Endodermal cell (in vitro differentiated cells): ENCODE results near the genes FSHB, KIAA1549L and NAT10.

GRCh38 chr11:28305430-28305926, 197.3 kb downstream of the METTL15 start:
- PRO-cap: no peak

- PRO-cap: no peak
Observed at GRCh38 chr11:28834811-28835213, 726.6 kb downstream of the METTL15 start.

- PRO-cap: no peak
Observed at GRCh38 chr11:29119523-29120816, 896.9 kb downstream of the KCNA4 start.

DNA sequence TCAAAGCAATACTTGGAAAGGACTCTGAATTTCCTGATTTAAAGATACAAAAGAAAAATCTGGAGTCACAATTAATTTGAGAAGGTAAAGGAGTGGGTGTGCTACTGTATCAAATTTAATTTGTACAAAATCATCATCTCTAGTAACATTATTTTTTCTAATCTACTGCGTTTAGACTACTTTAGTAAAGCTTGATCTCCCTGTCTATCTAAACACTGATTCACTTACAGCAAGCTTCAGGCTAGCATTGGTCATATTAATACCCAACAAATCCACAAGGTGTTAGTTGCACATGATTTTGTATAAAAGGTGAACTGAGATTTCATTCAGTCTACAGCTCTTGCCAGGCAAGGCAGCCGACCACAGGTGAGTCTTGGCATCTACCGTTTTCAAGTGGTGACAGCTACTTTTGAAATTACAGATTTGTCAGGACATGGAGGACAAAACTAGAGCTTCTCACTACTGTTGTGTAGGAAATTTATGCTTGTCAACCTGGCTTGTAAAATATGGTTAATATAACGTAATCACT, at the start of gene FSHB:
Gene FSHB (plus strand): TSS at position 332 of the 529 bp plus-strand sequence.
- PRO-cap: no peak

- PRO-cap: no peak
Observed at GRCh38 chr11:32104114-32105137, 13.6 kb downstream of the RCN1 start.

DNA sequence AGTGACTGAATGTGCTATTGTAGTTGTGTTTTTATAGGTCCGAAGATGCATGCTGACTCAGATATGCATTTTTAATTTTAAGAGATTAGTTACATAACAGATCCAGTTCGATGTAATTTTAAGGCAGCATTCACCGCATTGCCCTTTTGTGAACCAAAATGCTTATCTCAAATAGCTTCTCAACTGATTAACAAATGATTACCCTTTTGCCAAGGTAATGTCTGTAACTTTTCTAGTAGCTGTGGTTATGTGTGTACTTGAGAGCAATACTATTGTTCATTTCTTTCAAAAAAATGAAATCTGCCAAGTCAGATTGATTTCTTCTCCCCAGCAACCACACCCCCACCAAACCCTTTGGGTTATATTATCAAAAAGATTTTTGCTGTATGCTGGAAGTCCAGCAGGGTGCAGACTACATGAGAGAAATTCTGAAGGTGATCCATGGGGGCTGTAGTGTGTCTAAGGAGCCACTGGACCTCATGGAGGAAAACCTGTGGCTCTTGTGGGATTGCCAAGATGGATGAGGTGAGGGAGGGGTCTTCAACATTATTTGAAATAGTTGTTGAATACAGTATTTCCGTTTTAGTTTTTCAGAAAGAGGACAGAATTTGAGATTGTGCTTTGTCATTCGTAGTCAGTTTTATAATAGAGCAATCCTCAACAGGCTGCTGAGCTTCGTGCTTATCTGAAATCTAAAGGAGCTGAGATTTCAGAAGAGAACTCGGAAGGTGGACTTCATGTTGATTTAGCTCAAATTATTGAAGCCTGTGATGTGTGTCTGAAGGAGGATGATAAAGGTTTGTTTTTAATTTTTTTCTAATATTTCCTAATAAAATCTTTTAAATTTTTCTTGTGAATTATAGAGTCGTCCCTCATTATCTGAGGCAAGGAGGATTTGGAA, 3.0 kb downstream of the EIF3M start:
- PRO-cap: no peak

DNA sequence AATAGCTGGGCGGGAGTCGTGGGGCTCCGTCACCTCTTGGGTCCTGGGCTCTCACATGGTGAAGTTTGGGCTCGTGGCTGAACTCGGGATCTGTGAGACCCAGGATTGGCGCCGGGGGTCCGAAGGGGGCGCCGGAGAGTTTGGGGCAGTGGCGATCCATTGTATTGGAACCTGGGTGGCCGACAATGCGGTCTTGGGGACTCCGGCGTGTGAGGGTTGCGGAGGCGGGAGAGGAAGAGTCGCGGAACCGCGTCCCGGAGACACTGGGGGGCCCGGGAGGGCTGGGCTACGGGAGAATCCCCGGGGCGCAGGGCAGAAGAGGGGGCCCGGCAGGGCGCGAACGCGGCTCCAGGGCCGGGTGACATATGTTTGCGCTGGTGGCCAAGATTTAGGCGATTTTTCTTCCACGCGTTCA, 954 bp downstream of the QSER1 start:
- PRO-cap: bidirectional peak, plus-strand start at position 164 of the sequence, minus-strand start outside the sequence

DNA sequence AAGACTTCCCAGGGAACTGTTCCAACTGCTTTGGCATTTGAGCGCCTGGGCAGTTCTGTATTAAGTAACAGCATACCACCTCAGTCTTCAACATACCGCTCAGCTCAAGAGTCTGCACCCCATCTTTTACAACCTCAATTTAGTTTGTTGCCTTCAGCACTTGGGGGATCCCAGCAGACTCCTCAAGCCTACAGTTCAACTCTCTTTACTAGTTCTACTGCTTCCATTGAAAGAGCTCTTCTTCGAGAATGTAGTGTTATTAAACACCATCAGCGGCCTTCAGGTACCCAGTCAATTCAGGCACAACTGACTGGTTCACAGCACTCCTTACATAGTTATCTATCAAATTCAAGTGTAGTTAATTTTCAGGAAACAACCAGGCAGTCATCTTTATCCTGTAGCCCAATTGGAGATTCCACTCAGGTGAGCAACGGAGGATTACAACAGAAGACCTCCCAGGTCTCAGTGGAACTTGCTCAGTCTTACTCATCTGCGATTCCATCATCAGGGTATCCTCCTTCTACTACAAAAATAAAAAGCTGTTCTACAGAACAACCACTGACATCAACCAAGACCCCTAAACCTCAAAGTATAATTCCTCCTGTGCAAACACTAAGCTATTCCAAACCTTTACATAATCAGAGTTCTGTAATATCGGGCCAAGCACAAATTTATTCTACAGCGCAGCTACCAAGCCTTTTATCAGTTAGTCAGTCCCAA, 39.5 kb downstream of the QSER1 start:
- PRO-cap: no peak

DNA sequence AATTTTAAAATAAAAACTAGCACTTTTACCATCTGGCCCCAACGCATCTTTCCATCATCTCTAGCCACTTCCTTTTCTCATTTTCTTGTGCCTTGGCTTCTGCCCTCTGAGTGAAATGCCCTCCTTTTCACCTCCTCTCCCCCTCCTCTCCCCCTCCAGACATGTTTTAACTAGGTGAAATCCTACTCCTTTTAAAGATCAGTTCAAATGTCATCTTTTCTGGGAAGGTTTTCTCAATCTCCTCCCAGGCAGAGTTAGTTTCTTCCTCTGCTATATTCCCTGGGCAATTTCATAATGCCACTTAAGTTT, 1.2 kb downstream of the TCP11L1 start:
- PRO-cap: no peak

GRCh38 chr11:33086089-33086513, 46.7 kb downstream of the TCP11L1 start:
- PRO-cap: no peak

DNA sequence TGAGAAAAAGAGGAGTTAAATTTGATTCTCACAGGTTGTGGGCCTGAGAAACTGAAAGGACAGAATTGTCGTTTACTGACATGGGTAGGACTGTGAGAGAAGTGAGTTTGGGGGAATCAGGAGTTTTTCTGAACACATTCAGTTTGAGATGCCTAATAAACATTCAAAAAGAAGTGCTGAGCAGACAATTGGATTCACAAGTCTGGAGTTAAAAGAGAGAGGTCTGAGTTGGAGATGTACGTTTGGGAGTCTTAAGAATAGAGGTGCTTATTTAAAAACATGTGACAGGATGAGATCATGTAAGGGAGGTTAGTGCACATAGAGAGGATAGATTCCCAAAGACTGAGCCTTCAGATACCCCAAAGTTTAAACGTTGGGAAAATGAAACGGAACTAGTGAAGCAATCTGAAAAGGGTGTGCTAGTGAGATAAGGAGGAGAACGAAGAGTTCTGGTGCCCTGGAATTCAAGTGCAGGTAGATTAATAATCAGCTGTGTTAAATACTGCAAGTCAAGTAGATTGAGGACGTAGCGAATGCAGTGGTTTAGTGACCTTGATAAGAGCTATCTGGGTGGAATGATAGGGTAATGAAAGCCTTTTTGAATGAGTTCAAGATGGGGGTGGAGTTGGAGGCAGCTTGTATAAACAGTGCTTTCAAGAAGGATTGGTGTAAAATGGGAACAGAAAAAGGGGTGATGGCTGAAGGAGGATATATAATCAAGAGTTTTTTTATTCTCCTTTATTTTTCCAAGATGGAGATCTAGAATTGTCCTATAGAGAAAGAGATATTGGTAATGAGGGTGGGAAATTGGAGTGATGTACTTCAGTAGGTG, 55.0 kb upstream of the KIAA1549L start:
- PRO-cap: no peak

DNA sequence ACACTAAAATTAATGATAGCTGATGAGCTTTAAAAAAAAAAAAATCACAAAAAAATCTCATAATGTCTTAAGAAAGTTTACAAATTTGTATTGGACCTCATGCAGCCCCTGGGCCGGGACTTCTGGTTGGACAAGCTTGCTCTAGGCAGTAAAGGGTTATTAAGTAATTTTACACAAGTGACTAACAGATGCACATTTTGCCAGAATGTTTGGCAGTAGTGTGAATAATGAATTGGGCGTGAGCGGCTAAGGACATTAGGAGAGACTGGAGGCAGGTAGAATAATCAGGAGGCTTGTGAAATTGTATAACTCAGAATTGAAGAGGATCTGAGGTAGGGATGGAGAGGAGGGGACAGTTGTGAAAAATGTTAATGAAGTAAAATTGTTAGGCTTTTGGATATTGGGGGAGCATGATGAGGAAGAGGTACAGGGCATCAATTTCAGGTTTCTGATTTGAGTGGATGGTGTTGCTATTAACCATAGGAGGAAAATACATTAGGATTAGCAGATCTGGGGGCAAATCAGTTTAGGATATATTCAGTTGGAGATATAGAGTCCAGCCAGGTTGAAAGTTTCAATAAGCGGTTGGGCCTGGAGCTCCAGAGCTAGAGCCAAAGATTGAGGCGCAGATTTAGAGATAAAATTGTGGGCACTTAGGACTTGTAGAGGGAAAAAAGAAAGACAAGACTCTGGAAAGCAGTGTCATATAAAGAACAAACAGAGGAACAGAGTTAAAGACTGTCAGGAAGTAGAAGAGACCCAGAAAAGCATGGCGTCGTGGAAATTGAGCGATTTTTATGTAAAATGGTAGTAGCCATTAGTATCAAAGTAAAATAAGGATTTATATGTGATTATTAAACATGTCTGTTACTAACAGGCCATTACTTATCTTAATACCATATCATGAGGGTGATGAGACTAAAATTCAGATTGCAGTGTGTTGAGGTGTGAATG, 41.0 kb upstream of the KIAA1549L start:
- PRO-cap: no peak

GRCh38 chr11:33375954-33377072, at the start of gene KIAA1549L:
Gene KIAA1549L, plus strand, starts transcription at chr11:33376108.
- PRO-cap: no peak

- PRO-cap: no peak
Observed at GRCh38 chr11:33691906-33692626, 8.6 kb downstream of the C11orf91 start.

GRCh38 chr11:34052762-34054003, 1.7 kb downstream of the CAPRIN1 start:
- PRO-cap: bidirectional peak, plus-strand start at chr11:34053466, minus-strand start at chr11:34053469

GRCh38 chr11:34091665-34092404, 13.6 kb upstream of the NAT10 start:
- PRO-cap: no peak

GRCh38 chr11:34104839-34105791, at the start of gene NAT10:
Gene NAT10, plus strand, starts transcription at chr11:34105629.
- PRO-cap: bidirectional peak, plus-strand start at chr11:34105212, minus-strand start at chr11:34105177; bidirectional peak, plus-strand start at chr11:34105629, minus-strand start at chr11:34105491

GRCh38 chr11:34186136-34186939, 80.9 kb downstream of the NAT10 start:
- PRO-cap: no peak

- PRO-cap: no peak
Observed at GRCh38 chr11:34275578-34275913, 82.3 kb downstream of the ABTB2 start.

DNA sequence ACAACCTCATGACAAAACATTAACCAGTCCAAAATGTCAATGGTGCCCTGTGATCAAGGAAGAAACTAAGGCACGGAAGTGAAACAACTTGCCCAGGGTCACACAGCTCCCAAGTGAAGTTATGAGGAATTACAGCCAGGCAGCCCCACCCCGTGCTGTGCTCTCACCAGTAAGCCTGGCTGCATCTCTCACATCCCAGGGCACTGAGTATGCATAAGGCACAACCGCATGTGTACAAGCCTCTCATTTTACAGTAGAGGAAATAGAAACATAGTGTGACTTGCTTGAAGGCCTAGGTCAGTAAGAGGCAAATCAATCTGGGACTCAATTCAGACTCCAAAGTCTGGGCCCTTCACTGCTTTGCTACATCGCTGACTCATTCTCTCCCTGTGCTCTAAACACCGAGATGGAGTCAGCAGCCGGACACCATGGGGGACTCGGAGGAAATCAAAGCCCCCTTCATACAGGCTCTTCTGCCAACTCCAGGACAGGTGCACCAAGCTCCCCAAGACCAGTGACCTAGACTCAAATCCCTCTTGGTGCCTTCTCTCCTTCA, 7.9 kb downstream of the ABTB2 start:
- PRO-cap: no peak